Breast (tissue), 4 donors: ENCODE results near the gene NFIB.

DNA sequence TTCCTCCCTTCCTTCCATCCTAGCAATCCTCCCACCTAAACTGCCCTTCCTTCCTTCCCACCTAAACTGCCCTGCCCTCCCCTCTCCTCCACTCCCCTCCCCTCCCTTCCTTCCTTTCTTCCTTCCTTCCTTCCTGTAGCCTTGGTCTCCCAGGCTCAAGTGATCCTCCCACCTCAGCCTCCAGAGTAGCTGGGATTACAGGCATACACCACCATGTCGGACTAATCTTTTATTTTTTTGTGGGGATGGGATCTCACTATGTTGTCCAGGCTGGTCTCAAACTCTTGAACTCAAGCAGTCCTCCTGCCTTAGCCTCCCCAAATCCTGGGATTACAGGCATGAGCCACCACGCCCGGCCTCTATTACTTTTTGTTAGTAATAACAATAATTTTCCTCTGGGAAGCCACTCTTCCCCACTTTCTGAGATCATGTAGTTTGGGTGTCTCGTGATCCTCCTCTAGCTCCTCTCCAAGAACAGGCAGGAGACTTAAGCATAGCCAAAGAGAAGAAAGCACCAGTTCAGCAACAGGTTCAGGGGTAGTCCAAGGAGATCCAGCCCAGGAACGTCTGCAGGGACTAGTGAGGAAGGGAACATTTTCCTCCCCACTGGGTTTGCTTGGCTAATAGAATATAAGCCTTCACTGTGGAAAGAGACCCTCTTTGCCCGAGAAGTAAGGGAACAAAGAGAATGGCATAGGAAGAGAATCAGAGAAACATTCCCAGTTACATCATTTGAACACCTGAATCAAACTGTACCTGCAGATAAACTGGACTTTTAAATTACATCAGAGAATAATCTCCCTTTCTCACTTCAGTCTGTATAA is 65.5 kb downstream of the NFIB start:
- PRO-cap, 3 experiments = no peak in any of the 3 experiments
- RRBS = no CpG with 5 or more reads among the region's 6 CpGs

DNA sequence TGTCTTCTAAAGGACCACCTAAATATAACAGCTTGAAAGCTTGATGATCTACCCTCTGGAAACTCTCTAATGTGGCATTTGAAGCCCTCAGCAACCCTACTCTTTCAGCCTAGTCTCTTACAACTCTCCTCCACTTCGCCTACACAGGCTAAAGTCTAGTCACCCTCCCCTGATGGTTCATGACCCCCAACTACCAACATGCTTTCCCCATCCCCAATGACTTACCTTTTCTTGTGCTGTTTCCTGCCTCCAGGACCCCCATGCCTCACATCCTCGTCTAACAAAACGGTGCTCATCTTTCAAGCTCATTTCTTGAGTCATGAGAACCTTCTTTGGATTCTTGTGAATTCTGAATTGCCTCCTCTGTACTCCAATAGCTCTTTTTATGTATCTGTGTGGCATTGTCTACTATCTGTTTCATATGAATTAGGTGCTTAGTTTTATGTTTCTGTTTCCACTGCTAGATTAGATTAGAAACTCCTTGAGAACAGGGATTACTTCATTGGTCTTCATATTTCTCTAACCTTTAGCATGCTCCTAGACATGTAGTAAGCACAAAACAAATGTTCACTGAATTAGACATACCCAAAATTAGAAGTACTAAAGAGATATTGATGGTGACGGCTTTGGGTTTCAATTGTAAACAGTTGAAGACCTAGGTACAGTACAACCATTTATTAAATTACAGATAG is 45.5 kb downstream of the NFIB start:
- PRO-cap, 3 experiments = no peak in any of the 3 experiments
- RRBS = no CpG with 5 or more reads among the region's 4 CpGs

GRCh38 chr9:14313420-14314205 is at the start of gene NFIB:
NFIB (minus strand) TSS chr9:14314141.
- PRO-cap, 3 experiments = peak in 3 of 3 experiments; most common plus-strand start chr9:14314060 (in 1); most common minus-strand start chr9:14314141 (in 2)
- RRBS = 2% methylated on average over 14 of the region's 62 CpGs

GRCh38 chr9:14317832-14318462 is 4.0 kb upstream of the NFIB start:
- PRO-cap, 3 experiments = no peak in any of the 3 experiments
- RRBS = no CpG with 5 or more reads among the region's 5 CpGs

GRCh38 chr9:14993824-14994341 is 83.7 kb upstream of the FREM1 start:
- PRO-cap, 3 experiments = no peak in any of the 3 experiments
- RRBS = no CpG with 5 or more reads among the region's 6 CpGs

GRCh38 chr9:15467995-15469105 is 42.4 kb downstream of the PSIP1 start:
- PRO-cap, 3 experiments = no peak in any of the 3 experiments
- RRBS = no CpG with 5 or more reads among the region's 11 CpGs

- PRO-cap, 3 experiments = no peak in any of the 3 experiments
- RRBS = no CpG with 5 or more reads among the region's 2 CpGs
These were observed 36.8 kb downstream of the PSIP1 start for GRCh38 chr9:15473933-15474487.

GRCh38 chr9:15513854-15514097 is 3.0 kb upstream of the PSIP1 start:
- PRO-cap, 3 experiments = peak in 1 of 3 experiments; most common plus-strand start chr9:15513981 (in 1)
- RRBS = no CpG with 5 or more reads among the region's 7 CpGs

DNA sequence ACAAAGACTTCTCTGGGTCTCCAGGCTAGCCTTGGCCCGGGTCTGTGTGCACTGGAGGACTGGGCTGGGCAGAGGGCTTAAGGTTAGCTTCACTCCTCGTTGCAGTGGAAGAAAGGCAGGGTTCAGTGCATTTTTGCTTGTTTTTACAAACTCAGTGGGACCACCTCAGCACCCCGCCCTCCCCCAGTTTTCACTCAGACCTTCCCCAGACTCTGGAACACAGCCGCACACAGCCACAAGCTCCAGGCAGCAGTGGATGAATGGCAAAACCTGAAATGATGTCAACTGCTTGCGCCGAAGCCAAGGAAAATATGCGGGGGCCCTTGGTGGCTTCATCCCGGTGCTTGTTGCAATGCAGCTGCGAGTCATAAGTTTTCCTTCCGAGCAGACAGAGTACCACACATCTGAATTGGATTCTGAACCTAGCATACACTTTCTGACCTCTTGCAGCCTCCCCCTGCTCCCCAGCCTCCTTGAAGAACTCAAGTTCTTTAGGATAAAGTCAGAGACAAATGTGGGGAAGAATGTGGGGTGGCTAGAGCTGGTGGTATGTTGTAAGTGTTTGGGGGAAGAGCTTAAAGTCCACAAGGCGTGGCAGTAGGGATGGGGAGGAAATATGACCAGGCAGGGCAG is 586.1 kb downstream of the CCDC171 start:
- PRO-cap, 3 experiments = no peak in any of the 3 experiments
- RRBS = no CpG with 5 or more reads among the region's 11 CpGs

- PRO-cap, 3 experiments = no peak in any of the 3 experiments
- RRBS = no CpG with 5 or more reads among the region's 11 CpGs
These were observed 594.3 kb downstream of the BNC2 start for GRCh38 chr9:16276059-16276624.

DNA sequence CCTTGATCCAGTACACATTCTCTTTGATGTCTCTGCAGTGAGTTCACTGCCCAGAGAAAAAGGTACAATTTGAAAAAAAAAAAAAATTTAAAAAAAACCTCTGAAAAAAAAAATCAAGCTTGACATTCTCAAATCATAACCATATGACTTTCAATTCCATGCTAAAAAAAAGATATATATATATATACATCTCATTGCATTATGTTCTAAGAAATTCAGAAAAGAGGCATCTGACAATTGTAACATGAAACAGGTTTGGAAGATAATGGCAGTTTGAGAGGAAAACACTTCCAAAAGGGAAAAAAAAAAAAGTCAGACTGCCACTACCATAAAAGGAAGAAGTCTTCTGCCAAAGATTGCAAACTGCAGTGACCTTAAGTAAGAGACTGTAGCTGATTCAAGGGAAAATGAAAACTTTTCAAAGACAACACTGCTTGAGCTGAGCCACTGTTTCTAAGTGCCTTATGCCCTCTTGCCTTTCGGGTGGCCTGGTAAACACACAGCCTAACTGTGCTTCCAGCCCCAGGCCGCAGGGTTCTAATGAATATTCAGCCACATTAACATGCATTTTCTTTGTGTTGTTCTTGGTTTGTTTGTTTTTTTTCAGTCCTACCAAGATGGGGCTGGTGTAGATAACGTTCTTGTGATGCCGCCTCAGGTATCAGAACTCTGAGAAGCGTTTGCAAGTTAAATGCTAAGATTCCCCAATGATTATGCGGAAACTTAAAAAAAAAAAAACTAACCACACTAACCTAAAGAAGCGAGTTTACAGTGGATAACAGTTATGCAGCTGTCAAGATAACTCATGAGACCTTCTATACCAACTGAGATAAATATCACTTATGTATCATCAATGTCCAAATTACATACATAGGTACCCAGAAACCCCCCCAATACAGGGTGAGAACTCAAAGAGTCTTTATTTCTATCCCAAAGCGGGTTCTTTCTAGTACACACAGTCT is 354.5 kb downstream of the BNC2 start:
- PRO-cap, 3 experiments = no peak in any of the 3 experiments
- RRBS = no CpG with 5 or more reads among the region's 8 CpGs

GRCh38 chr9:16571235-16571654 is 299.2 kb downstream of the BNC2 start:
- PRO-cap, 3 experiments = no peak in any of the 3 experiments
- RRBS = no CpG with 5 or more reads among the region's 5 CpGs

GRCh38 chr9:16637886-16638212 is 232.6 kb downstream of the BNC2 start:
- PRO-cap, 3 experiments = no peak in any of the 3 experiments
- RRBS = no CpG with 5 or more reads among the region's 5 CpGs

DNA sequence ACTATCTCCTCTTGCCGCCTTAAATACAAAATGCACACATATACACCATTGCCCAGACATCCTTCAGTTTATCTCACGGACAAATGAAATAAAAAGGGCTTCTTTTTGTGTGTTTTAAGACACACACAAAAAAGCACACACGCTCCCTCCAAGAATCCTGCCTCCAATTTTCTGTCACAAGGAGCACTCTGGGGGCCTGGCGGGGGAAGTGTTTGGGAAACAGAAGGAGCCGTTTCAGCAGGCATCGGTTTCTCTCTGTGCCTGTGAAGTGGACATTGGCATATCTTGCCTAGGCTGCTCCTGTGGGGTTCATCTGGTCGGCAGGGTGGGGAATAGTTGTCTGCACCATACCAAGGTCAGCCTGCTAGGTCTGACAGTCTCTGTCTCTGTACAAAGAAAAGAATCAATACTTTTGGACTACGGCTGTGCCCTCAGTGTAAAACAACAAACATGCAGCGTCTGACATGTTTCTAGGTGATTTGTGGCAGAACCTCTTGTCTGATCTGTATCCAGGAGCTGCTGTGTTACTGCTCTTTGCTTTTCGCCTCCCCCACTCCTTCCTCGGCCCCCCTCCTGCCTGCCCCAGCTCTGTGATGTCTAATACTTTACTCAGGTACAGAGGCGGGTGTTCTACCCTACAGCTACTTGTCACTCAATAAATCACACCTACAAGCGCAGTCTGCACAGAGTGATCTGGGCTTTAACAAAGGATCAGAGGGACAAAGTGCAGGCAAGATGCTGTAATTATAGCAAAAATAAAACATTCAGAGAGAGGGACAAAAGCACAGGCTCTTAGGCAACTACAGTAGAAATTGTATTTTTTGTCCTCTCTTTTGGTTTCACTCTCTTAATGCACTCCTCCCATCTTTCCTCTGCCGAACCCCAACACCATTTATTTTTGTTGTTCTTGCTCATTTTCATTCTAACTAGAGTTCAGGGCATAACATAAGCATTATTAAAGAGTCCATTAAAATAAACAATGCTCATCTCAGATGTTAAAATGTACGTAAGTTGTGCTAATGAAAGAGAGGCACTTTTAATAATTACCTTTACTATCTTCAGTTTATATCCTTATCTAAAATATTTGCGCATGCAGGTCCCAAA is 216.7 kb downstream of the BNC2 start:
- PRO-cap, 3 experiments = no peak in any of the 3 experiments
- RRBS = no CpG with 5 or more reads among the region's 16 CpGs

GRCh38 chr9:16867450-16868441 is 2.7 kb downstream of the BNC2 start:
- PRO-cap, 3 experiments = no peak in any of the 3 experiments
- RRBS = no CpG with 5 or more reads among the region's 11 CpGs

- PRO-cap, 3 experiments = no peak in any of the 3 experiments
- RRBS = no CpG with 5 or more reads among the region's 3 CpGs
These were observed 155.8 kb upstream of the SH3GL2 start for GRCh38 chr9:17423033-17423526.

DNA sequence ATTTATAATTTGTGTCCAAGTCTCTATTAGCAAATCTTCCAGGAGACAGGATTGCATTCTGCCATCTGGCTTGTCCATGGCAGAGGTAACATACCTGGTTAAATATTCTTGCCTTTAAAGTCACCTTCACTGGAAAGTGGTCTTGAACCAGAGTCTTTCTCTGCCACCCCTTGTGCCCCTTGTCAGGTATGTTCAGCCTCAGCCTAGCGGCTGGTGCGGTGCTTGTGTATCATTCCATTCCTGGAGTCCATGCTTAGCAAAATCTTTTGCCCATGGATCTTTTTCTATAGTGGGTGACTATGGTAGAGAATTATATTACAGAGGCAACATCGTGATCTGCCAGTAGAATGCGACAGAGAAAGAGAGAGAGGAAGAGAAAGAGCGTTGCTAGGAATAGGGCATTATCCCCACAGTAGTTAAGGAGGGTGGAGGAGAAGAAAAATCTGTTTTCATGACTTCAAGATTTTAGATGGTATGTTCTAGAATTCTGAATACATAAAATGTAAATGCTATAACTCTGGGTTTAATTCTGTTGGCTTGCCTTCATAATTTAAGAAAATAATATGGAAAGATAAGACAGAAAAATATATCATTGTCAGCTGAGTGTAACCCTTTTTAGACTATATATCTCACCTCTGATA is 42.1 kb upstream of the SH3GL2 start:
- PRO-cap, 3 experiments = no peak in any of the 3 experiments
- RRBS = no CpG with 5 or more reads among the region's 5 CpGs

- PRO-cap, 3 experiments = no peak in any of the 3 experiments
- RRBS = no CpG with 5 or more reads among the region's 6 CpGs
These were observed 14.0 kb upstream of the ADAMTSL1 start for GRCh38 chr9:18459886-18460385.

DNA sequence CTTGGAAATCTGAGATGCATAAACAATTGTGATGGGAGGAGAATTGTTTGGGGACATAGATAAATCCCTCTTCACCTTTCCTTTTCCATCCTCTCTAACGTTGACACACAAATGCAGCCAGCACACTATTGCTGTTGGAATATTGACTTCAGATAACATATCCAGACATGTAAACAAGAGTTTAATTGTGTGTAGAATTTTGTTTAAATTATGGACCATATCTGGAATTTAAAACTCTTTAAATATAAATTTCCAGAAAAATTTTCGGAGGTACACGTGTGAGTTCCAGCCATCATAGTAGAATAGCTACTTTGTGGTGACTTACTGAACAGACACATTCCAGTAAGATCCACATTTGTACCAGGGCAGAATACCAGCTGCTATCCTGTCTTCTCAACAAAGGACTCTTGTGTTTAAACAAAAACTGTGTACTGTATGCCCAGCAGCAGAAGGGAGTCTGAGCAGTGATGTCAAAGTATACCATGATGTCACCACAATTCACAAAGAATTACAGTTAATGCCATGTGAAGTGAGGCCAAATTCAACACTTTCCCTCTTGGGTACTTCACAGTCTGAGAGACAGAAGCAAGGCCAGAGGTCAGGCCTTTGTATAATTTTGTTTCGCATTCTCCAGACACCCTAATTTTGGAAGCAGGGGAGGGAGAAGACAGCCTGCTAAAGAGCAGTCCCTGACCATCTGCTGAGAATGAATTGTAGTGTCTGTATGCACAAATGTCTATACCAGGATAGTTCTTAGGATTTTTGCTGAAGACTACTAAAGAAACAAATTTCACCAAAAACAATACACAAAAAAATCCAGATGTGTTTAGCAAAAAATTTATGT is 137.0 kb downstream of the ADAMTSL1 start:
- PRO-cap, 3 experiments = peak in 1 of 3 experiments; most common plus-strand start position 568 of the sequence (in 1); most common minus-strand start position 301 of the sequence (in 1)
- RRBS = no CpG with 5 or more reads among the region's 4 CpGs

DNA sequence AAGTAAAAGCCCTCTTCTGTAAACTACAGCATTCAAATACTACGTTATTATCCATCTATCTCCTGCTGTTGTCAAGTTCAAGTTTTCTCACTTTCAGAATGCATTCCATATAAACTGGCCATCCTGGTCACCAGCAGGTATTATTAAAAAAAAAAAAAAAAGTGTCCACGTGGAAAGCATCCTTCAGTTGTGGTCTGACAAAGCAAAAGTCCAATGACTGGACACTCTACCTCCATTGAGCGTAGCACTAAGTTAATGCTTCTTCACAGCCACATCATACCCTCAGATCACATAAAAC is 13.2 kb downstream of the SAXO1 start:
- PRO-cap, 3 experiments = no peak in any of the 3 experiments
- RRBS = no CpG with 5 or more reads among the region's 3 CpGs